Urinary bladder (tissue), 3 donors: ENCODE data around the gene SELENOS.

DNA sequence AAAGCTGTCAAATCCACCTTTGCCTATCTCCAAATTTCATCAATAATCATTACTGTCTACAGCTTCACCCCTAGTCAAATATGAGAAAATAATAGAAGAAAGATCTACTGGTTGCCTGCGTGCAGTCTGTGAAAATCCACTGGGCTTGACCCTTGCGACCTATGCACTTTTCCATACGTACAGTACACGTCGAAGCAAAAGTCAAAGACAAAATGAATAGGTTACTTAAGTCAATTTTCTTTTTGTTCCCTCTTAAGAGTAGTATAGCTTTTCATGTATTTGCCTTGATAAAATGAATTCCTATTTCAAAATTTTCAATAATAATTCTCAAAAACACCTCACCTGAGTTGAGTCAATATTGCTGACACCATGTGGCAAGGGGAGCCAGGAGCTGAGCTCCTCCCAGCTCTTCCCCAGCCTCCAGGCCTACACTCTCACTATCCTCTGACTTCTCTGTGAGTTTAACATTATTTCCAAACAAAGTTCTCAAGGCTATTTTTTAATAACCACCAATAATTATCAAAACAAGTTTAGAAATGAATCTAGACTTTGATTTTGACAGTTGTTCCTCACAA is 20.2 kb downstream of the CHSY1 start:
- PRO-cap: no peak
- RAMPAGE, long total RNA: no peak

GRCh38 chr15:101276916-101277781 is at the start of gene SELENOS:
SELENOS (minus strand) TSS chr15:101277485.
- PRO-cap: bidirectional peak, plus-strand start at chr15:101277625, minus-strand start at chr15:101277446
- RAMPAGE, long total RNA: start-site peak on the minus strand at chr15:101277427-101277464, 1,305 and 873 reads in 2 replicates

DNA sequence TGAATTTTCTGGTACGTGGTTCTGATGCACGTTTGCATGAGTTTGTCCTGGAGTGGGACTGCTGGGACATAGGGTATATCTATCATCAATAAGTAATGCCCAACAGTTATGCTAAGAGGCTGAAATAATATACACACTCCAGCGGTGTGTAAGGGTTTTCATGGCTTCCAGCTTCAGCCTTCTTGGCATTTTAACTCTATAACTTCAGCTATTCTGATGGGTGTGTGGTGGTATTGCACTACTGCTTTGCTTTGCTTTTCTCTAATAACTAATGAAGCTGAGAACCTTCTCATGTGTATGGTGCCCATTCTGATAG is 1.1 kb upstream of the SNRPA1 start:
- PRO-cap: no peak
- RAMPAGE, long total RNA: no peak

DNA sequence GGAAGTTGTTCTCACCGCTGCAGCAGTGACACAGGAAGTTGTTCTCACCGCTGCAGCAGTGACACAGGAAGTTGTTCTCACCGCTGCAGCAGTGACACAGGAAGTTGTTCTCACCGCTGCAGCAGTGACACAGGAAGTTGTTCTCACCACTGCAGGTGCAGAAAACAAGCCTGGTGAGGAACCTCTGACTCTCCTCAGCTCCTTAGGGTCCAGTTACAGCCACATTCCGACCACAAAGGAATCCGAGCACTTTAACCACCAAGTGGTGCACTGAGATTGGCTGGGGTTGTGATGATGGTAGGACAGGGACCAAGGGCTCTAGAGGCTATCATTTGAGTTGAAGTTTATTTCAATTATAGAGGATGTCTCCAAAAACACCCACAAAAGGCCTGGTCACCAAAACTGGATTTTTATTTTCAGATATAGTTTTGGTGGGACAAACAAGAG is 39.3 kb upstream of the SNRPA1 start:
- PRO-cap: no peak
- RAMPAGE, long total RNA: no peak

GRCh38 chr15:101357101-101357822 is 62.2 kb upstream of the SNRPA1 start:
- PRO-cap: no peak
- RAMPAGE, long total RNA: no peak

- PRO-cap: no peak
- RAMPAGE, long total RNA: no peak
Observed at GRCh38 chr15:101384638-101385240, 89.7 kb upstream of the SNRPA1 start.

GRCh38 chr15:101661629-101661987 is 9.4 kb upstream of the TM2D3 start:
- PRO-cap: no peak
- RAMPAGE, long total RNA: no peak

- PRO-cap: no peak
- RAMPAGE, long total RNA: no peak
Observed at GRCh38 chr15:101782051-101782460, 21.3 kb upstream of the OR4F6 start.